ENCODE results near the genes NANOS2, PNMA8C and PNMA8A.

DNA sequence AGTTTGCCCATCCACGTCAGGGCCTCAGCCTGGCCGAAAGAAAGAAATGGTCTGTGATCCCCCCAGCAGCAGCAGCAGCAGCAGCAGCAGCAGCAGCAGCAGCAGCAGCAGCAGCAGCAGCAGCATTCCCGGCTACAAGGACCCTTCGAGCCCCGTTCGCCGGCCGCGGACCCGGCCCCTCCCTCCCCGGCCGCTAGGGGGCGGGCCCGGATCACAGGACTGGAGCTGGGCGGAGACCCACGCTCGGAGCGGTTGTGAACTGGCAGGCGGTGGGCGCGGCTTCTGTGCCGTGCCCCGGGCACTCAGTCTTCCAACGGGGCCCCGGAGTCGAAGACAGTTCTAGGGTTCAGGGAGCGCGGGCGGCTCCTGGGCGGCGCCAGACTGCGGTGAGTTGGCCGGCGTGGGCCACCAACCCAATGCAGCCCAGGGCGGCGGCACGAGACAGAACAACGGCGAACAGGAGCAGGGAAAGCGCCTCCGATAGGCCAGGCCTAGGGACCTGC is 1.1 kb upstream of the SIX5 start:
- PRO-cap, result bidirectional peak, plus-strand start at position 246 of the sequence, minus-strand start at position 185 of the sequence; bidirectional peak, plus-strand start at position 336 of the sequence, minus-strand start at position 418 of the sequence

- PRO-cap, result bidirectional peak, plus-strand start at chr19:45823384, minus-strand start at chr19:45823075
These were observed 7.9 kb upstream of the RSPH6A start for GRCh38 chr19:45822884-45823566.

- PRO-cap, result no peak
These were observed 4.6 kb downstream of the IRF2BP1 start for GRCh38 chr19:45881332-45881742.

- PRO-cap, result no peak
These were observed at the start of gene NANOS2 for GRCh38 chr19:45914639-45915168. TSS of gene NANOS2 (minus strand) at chr19:45914778.

DNA sequence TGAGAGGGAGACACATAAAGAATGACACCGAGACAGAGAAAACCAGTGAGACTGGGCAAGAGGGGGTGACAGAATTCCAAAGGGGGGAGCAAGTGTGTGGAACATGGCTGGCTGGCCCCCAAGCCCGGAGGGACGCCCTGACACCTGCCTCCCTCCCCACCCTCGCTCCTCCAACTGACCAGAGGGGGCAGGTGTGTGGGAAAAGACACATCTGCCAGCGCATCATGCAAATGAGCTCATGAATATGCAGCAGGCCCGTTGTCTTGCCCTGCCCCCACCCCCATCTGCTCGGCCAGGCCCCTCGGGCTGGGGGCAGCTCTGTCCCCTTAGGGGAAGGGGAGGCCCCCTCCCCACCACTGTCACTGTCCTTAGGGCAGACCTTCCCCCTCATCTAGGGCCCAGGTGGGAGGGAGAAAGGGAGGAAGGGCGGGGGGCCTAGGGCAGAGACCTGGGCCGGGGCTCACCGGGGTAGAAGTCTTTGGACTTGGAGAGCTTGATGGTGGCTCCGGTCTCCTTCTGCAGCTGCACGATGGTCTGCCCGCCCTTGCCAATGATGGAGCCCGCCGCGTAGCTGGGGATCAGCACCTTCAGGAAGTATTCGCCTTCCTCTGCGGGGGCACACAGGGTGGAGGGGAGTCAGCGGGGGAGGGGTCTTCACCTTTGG is 13.0 kb downstream of the NOVA2 start:
- PRO-cap, result no peak

DNA sequence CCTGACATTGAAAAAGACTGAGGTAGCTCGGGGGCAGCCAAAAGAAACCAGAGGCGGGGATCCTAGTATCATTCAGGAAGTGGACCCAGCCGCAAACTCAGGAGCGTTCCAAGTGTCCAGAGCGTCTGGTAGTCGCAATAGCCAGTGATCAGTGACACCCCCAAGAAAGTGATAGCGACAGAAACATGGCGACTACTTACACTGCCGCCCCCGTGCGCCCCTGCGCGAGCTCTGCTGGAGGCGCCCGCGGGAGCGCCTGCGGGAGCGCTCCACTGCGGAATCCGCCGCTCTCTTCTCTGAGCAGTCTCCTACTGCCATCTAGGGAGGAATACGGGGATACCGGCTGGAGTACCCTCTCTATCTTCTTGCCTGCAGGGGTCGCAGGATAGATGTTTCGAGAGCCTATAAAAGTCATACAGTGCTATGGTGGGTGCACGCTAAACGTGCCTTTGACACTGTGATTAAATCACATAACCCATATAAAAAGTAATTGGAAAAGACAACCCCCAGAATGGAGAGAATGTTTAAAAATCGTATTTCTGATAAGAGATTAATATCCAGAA is 36.7 kb upstream of the IGFL4 start:
- PRO-cap, result no peak

- PRO-cap, result no peak
These were observed 38.2 kb upstream of the IGFL4 start for GRCh38 chr19:46079066-46079265.

- PRO-cap, result no peak
These were observed 3.7 kb downstream of the PPP5C start for GRCh38 chr19:46350463-46351036.

- PRO-cap, result no peak
These were observed 26.5 kb downstream of the CCDC8 start for GRCh38 chr19:46386876-46387314.

DNA sequence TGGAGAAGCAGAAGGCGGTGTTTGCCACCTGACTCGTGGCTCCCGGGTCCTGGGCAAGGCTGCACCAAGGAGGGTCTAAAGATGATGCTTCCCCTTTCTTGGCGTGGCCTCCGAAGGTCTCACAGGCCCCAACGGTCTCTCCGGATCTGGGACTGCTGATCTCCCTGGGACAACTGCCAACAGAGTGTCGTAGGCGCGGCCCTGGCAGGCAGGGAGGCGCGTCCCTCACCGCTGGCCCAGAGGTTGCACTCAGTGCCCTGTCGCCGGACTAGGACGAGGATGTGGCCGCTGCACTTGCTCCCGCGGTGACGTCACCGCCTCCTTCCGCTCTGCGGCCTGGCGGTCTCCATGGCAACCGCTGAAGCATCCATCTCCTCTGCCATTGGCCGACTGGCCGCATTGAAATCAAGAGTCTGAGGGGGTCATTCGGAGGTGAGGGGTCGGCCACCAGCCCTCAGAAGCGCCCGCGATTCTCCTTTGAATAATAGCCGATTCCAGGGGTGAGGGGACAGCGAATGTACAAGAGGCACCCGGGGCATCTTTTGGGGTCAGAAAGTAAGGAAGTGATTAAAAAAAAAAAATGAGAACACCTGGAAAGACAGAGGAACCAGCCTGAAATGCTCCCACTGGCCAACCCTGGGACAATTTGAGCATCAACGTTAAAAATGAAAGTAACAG is at the start of gene PNMA8C:
Gene PNMA8C, minus strand, starts transcription at position 313 of the 678 bp plus-strand sequence.
- PRO-cap, result unidirectional peak, minus-strand start at position 175 of the sequence; unidirectional peak, minus-strand start at position 323 of the sequence

GRCh38 chr19:46470862-46471905 is at the start of gene PNMA8A:
TSS of gene PNMA8A (minus strand) at chr19:46471563.
- PRO-cap, result bidirectional peak, plus-strand start at chr19:46471362, minus-strand start at chr19:46471420; bidirectional peak, plus-strand start at chr19:46471672, minus-strand start at chr19:46471563

DNA sequence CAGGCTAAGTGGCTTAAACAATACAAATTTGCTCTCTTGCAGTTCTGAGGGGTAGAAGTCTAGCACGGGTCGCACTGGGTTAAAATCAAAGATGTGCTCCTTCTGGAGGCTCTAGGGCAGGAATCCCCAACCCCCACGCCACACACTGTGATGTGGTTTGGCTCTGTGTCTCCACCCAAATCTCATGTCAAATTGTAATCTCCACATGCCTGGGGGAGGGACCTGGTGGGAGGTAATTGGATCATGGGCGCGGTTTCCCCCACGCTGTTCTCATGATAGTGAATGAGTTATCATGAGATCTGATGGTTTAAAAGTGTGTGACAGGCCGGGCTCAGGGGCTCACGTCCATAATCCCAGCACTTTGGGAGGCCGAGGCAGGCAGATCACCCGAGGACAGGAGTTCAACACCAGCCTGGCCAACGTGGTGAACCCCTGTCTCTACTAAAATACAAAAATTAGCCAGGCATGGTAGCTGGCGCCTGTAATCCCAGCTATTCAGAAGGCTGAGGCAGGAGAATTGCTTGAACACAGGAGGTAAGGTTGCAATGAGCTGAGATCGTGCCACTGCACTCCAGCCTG is 26.5 kb upstream of the CALM3 start:
- PRO-cap, result no peak

- PRO-cap, result no peak
These were observed 11.0 kb downstream of the CALM3 start for GRCh38 chr19:46612002-46612592.

- PRO-cap, result no peak
These were observed 6.2 kb downstream of the PTGIR start for GRCh38 chr19:46618591-46619202.

DNA sequence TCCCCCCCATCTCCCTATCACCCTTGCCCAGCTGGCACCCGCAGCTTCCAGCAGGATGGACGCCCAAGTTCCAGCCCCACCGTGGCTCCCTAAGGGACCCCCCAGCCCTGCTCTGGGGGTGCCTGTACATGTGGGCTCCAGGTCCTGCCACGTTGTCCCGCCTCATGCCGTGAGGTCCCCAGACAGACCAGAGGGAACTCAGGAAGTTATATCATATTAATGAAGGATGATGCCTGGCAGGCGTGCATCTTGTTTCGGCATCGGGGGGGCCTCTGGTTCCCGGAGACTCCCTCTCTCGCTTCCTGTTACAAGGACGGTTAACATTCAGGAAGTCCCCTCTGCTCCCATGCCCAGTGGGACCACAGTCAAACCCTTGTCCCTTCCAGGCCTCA is 1.6 kb upstream of the PTGIR start:
- PRO-cap, result no peak

DNA sequence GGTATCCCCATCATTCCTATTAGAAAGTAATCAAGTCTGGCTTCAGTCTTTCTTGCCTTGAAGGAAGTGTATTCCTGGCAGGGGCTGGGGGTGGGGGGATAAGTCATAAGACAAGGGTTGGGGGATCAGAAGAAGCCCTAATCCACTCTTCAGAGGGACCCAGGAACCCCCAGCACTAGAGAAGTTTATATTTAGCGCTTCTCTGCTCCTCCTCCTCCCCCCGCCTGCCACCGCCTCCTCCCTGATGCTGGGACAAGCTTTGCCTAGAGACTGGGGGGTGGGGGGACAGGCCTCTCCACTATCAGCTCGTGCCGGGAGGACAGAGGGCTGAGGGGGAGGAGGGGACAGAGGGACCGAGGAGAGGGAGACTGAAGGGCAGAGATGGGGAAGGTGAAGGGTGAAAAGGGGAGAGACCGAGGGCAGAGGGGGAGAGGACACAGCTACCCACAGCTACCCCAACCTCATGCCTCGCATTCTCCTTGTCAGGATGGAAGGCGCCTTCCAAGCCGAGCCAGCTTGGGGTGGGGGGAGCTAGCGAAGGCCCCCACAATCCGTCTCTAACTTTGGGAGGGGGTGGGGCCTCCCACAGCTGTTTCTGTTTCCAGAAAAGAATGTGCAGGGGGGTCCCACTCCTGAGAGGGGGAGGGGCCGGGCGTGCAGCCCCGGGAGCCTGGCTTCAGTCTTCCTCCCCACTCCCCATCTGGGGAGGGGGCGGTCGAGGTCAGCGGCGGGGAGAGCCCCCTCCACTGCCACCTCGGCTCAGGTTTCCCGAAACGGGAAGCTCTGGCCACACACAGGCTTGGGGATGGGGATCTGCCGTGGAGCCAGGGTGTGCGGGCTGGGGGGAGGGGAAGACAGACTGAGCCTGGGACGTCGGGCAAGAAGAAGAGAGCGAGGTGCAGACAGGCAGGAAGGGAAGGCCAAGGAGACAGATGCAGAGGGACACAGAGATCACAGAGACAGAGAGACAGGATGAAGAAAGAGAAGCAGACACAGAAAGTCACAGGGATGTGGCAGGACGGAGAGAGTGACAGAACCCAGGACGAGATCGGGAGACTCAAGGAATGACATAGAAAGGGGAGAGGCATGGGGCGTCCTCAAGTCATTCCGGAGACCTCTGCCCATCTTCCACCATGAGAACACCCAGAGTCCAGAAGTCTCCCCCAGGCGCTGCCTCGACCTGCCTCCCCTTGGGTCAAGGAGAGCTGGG is 1.6 kb downstream of the DACT3 start:
- PRO-cap, result unidirectional peak, plus-strand start at position 266 of the sequence; unidirectional peak, plus-strand start at position 857 of the sequence

DNA sequence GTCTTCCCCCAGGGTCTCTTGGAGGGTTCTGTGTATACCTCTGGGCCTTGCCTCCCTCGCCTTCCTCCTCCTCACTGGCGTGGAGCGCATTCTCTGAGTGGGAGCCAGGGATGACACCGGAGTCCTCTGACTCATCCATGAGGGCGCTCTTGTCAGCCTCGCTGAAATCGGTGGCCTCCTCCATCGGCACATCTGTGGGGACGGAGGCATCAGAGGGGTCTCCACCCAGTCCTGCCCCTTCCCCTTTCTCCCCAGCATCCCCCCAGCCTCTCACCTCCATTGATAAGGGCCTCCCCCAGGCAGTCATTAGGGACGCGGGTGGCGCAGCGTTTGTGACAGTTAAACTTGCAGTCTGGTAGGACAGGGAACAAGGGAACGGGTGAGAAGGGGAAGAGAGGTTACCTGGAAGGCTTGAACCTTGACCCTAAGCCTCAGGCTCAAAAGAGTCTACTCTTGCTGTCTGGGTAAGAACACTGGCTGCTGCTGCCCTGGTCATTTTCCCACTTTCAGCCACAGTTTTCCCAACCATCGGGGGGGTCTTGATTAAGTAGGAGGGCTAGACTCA is 16.1 kb downstream of the PRKD2 start:
- PRO-cap, result no peak

GRCh38 chr19:46733664-46734297 is 12.1 kb upstream of the FKRP start:
- PRO-cap, result no peak

DNA sequence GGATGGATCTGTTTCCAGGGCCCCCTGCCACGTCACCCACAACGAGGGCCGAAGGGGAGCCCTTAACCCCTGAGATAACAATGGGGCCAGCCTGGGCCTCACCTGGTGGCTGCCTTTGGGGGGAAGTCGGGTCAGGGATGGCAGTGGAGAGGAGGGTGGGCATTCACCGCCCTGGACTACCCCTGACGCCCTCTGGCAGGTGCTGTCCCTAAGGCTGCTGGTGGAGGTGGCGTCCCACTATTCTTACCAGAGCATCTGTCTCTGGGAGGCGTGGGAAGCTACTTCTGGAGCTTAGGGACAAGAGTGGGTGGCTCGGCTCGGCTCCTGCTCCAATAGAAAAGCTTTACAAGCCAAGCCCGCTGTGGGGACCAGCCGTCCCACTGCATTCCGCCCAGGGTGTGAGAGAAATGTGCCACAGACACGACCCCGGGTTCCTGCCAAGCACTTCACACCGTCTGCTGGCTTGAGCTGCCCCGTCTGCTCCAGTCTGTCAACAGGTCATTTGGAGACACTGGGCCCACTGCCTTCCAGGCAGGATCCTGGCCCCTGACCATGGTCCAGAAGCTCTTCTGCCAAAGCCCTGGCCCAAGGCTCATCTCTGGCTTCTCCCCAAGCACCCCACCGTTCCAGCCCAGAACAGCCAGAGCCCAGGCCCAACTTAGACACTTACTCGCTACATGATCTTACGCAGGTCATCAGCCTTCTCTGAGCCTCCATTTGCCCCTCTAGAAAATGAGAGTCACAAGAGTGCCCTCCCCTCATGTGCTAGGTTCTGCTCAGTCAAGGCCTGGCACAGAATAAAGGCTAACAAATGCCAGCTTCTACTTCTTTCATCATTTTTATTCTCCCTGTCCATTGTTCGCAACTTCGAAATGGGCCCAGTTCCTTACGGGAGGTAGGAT is 6.5 kb upstream of the FKRP start:
- PRO-cap, result no peak

- PRO-cap, result no peak
These were observed 9.0 kb upstream of the STRN4 start for GRCh38 chr19:46755212-46755725.